Measurements from ENCODE around the gene COA6.

DNA sequence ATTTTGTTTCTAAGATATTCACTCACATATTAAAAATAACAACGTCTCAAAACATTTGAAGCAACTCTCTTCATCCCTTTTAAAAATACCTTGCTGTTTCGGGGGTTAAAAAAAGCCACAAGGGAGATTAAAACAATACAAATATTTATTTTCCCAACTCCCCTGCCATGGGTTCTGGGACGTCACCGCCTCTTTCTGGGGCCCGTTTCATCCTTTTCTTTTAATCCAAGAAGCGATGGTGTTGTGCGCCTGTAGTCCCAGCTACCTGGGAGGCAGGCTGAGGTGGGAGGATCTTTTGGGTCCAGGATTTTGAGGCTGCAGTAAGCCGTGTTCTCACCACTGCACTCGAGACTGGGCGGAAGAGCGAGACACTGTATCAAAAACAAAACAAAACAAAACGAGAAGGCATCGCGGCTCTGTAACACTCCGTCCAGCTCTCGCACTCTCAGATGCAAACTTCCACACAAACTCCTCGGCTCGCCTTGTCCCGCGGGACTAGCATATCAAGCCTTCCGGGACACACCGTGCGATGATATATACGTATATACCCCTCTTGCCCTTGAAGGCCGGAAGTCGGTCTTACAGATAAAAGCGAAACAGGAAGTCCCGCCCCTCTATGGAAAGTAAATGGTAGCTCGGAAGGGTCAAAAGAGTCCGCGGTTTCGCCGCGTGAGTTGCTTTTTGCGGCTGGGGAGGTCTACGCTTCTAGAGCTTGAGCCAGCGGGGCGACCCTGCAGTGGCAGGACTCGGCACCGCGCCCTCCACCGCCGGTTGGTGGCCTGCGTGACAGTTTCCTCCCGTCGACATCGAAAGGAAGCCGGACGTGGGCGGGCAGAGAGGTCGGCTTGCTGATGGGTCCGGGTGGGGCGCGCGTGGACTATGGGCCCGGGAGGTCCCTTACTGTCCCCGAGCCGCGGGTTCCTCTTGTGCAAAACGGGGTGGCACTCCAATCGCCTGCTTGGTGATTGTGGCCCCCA, at the start of gene COA6:
Gene COA6, plus strand, starts transcription at position 617 of the 977 bp plus-strand sequence.
- PRO-cap: bidirectional peak, plus-strand start at position 336 of the sequence, minus-strand start at position 353 of the sequence; bidirectional peak, plus-strand start at position 834 of the sequence, minus-strand start at position 497 of the sequence
- RAMPAGE, long total RNA: start-site peak on the minus strand centred at position 551 of the sequence, 74 bp wide, 69 and 32 reads in 2 replicates

- PRO-cap: no peak
- RAMPAGE, long total RNA: no peak
Observed at GRCh38 chr1:234530750-234531458, 51.9 kb upstream of the TARBP1 start.

DNA sequence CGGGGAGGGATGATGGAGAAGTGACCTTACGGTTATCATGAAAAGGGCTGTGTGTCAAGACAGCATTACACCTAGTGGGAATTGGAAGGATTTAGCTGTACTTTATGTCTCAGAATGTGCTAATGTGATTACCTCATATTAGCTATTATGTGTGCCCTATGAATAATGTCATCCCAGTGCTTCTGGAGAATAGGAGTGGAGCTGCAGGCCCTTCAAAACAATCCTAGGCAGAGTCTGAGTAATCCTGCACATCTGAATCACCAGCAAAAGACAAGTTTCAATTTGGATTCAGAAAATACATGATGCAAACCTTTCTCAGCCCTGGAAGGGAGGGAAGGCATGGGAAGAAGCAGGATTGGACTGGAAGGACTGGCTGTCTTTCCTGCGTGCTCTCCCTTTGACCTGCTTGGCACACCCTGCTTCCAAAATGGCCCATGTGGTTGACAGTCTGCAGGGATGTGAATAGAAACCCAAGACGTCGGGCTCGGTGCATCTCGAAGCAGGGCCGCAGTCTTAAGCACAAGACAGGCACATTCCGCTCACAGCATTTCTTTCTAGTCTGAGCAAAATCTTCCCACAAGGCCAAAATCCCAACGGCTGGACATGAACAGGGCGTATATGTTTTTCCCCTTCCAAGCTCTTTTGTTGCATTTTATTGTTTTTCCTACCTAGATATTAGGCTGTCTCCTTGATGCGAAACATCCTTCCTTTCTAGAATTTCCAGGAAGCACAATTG, 54.2 kb upstream of the TARBP1 start:
- PRO-cap: no peak
- RAMPAGE, long total RNA: no peak

GRCh38 chr1:234537470-234538411, 58.8 kb upstream of the TARBP1 start:
- PRO-cap: no peak
- RAMPAGE, long total RNA: no peak

DNA sequence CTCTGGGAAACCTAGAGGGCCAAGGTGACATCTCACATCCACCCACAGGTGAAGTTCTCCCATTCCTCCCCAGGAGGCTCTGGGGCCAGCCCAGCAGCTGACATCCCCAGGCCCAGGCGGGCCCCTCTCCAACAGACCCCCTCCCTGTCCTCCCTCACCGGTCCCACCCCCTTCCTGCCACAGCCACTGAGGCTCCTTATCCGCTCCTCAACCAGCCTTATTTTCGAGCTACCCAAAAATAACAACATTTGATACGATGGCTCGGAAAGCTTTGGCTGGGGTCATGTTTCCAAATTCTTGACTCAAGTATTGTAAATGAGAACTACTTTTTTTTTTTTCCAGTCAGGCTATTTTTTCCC, 27.4 kb downstream of the IRF2BP2 start:
- PRO-cap: no peak
- RAMPAGE, long total RNA: no peak

DNA sequence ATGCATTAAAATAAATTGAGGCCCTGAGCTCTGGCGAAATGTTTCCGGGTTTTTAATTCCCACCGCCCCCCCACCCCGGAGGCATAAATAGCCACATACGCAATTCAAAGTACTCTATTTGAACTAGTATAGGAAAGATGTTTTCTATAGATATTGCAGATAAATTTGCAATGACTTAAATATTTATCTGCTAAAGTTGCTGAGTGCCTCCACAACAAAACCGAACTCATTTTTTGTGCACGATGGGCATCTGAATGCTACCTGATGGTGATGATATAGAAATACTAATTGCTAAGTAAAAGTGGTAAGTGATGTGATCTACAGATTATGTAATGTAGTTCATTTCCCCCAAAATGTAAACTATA, 8.6 kb downstream of the IRF2BP2 start:
- PRO-cap: no peak
- RAMPAGE, long total RNA: no peak

DNA sequence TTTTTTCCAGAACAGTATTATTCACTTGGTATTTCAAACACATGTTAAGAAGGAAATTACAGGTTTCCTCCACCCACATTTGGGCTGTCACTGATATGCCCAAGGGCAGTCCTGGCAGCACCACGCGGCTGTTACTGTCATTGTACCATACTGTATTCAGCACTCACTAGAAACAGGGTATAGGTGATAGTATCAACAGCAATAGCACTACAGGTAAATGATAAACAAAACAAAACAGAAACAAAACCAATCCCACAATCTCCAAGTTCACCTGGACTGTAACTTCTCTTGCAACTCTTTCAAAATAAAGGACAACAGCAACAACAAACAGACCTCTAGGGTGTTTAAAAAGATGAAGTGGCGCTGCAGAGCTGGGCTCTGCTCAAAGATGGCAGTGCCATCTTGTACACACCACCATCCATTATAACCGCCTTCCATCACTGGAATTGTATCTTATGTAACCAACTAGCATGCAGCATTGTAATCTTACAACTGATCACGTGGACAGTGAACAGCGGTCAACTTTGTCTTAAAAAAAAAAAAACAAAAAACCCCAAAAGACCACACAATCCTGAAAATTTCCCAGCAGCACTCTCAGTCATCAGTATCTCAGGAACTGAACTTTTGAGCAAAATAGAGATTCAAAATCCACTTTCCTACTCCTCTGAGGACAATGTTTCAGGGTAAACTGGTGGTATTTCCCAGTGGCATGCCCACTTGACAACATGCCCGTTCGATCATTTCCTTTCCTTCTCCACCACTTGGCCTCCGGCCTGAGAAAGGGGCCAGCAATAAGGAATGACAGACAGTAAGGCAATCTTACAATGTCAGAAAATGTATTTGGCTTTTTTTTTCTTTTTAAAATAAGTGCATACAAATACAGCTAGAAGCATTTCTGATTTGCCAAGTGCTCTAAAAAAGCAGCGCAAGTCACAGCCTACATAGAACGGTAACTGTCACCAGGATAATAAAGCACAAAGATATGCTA, 3.8 kb downstream of the IRF2BP2 start:
- PRO-cap: unidirectional peak, minus-strand start at position 396 of the sequence
- RAMPAGE, long total RNA: no peak

DNA sequence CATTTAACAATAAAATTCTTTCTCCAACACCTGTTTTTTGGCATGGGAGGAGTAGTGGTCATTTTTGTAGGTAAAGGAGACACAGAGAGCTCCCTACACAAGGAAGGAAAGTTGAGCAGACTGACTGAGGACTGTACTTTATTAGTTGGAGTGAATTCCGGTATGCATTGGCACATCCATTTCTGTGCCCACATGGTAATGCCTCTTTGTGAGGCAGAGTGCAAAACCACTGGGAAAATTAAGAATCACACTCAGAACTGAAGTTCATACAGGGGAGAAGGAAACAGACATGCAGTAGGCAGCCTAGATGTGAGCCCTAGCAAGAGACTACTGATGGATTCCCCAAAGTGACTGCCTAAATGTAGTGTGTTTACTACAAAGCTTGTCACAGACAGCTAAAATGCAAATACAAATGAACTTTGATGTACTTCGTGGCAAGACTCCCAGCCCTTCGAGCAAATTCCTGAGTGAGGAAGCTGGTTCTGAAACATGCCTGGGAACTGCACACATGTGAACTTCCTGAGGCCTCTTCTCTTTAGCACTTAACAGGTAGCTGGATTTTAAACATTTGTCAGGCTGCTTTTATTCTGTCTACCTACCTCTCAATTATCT, 6.5 kb upstream of the IRF2BP2 start:
- PRO-cap: no peak
- RAMPAGE, long total RNA: no peak

- PRO-cap: no peak
- RAMPAGE, long total RNA: no peak
Observed at GRCh38 chr1:234658112-234658700, 48.2 kb upstream of the IRF2BP2 start.

DNA sequence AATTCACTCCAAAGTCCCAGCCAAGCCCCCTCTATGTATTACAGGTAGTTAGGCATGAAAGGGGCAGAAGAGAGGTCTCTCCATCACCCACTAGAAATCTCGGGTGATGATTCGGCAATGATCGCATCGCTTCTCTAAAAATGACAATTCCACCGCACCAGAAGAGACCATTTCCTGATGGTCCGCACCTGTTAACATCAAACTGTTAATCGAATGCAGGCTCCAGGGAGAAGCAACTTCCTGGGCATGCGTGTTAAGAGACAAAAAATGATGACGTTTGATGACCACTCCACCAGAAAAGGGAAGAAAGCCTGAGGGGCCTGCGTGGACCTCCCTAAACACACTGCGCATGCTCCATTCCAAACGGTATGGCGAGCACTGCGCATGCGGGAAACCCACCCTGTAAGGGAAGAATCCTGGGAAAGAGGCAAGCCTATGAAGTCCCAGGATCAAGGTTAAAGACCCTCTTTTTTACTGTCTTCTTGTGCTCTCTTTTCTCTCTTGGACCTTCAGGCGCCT, 50.0 kb upstream of the IRF2BP2 start:
- PRO-cap: no peak
- RAMPAGE, long total RNA: no peak

DNA sequence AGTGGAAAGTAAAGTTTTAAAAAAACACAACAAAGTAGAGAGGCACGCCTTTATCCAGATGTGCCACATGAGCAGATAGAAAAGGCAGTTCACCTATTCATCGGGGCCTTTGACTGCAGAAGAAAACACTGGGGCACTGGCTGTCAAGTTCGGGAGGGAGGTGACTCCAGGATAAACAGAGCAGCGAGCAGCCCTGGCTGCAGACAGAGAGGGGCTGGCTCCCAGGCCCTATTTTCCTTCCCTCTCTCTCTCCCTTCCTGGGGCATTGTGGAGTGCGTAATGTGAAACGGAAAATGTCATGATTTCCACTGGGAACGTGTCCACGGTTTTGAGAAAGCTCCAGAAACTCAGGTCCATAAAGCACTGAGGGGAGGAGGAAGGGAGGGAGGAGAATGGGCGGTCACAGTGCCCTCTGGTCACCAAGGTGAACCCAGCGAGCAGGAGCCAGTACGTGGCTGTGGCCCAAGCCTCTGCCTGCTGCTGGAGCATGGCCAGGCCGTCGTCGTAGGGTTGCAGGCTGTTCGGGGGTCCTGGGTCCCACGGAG, 114.6 kb upstream of the IRF2BP2 start:
- PRO-cap: no peak
- RAMPAGE, long total RNA: no peak

- PRO-cap: no peak
- RAMPAGE, long total RNA: no peak
Observed at GRCh38 chr1:234726166-234727171, 116.5 kb upstream of the IRF2BP2 start.

- PRO-cap: no peak
- RAMPAGE, long total RNA: no peak
Observed at GRCh38 chr1:234911549-234912206, 217.0 kb downstream of the TOMM20 start.

- PRO-cap: no peak
- RAMPAGE, long total RNA: no peak
Observed at GRCh38 chr1:234957350-234958387, 171.0 kb downstream of the TOMM20 start.

DNA sequence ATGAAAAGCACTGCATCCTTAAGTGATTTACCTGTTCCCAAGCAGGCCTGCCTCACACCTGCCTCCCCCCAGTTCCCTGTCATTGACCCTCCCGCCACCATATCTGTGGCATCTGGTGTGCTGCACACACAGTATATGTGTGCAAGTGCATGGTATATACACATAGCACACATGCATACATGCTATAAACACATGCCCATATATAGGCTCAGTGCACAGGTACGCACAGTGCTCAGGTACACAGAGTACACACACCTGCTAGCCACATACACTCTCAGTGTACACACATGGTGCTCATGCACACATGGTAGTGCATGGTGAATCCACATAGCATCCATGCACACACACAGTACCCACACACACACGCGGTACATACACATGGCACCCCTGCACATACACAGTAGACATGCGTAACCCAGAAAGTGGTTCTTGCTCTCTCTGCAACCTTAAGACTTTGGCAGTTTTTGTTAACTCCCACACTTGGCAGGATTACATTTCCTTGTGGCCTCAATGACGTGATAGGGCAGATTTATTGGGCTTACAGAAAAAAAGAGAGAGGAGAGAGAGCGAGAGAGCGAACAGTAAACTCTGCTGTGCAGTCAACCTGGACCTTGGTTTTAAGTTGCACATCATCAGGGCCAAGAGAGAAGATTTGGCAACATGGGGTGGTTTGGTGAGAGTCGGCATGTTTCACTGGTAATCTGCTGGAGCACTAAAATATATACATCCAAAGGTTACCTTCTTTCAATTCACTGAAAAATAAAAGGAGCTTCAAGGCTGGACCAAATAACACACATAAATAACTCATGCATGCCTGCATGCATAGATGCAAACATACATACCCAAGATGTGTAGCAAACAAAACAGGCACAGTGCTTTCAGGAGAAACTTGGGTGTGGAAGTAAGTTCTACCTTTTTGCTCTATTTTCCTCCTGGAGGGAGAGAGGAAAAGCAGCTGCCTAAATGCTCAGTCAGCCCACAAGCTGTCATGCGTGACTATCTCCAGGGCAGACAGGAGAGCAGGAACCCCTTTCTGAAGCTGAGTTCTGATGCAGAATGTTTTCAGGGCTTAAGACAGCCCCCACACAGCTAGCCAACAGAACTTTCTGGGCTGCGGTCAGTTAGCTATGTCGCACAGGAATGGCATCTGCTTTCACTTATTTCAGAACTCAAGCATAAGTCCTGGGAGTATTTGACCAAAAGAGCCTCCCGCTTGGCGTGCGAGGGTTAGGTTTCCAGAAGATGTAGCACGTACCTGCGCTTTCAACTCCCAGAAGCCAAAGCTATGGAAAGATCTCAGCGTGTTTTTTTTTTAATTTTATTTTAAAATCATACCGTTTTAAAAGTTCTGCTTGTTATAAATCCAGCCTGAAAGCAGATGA, 166.4 kb downstream of the TOMM20 start:
- PRO-cap: bidirectional peak, plus-strand start at position 557 of the sequence, minus-strand start at position 456 of the sequence; bidirectional peak, plus-strand start at position 1,099 of the sequence, minus-strand start at position 1,142 of the sequence
- RAMPAGE, long total RNA: no peak

DNA sequence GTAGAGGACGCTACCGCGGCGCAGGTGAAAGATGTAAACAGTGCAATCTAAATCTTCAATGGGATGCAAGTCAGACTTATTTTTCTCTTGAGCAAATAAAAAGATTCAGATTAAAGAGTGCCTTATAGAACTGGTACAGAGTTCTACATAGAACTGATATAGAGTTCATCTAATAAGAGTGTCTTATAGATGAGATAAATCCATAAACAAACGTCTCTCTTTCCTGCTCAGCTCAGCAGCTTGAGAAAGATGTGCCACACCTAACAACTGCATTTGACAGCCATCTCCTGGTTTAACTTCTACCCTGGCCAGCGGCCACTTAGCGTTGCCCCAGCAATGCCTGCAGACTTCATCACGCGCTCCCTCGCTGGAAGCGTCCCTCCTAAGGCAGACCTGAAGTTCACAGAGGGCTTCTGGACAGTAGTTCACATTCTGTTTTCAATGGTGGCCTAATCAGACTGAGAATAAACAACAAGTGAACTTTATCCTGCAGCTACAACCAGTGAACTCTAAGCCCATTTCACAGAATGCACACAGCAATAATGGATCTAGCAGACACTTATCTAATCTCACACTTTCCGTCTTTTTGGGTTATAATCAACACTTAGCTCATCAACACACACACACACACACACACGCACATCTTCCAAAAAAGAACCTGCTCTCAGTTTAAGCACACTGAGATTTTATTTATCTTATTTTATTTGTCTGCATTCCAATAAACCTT, 164.4 kb downstream of the TOMM20 start:
- PRO-cap: no peak
- RAMPAGE, long total RNA: no peak

DNA sequence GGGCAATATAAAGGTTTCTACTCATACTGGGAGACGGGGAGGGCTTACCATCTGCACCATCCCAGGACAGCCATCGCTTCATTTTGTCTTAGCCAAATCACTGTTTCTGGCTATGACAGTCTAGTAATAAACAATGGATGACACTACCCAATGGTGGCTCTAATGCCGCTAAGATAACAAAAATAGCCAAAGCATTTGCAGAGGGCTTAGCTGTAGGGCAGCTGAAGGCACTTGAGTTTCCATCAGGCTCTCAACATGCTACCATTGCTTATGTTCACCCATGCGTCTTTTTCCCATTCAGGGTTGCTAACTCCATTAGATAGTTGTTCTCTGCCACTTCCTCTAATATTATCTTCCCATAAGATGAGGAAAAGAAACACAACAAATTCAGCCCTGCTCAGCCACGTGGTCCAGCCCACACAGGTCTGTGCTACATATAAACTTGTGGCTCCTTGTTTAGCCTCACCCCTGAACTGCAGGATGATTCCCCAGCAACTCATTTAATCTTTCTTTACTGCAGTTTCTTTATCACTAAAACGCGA, 159.6 kb downstream of the TOMM20 start:
- PRO-cap: no peak
- RAMPAGE, long total RNA: no peak

GRCh38 chr1:234986606-234987267, 141.9 kb downstream of the TOMM20 start:
- PRO-cap: no peak
- RAMPAGE, long total RNA: no peak

DNA sequence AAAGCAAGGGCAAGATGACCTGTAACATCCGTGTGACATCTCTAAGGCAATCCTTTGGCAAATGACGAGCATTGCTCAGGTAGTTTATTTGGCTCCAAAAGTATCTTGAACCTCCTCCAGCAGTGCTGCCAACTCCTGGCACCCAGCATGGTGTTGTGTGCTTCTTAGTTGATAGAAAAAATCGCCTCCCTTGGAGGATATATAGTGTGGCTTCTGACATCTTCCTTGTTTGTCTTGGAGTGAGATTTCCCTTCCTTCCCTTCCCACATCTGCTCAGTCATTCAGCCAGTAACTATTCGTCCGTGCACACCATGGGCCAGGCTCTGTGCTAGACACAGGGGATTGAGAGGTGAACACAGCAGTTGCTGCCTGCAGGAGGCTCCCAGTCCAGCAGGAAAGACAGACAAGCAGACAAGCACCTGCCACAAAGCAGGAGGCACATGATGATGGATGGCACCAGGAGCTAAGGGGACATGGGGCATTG, 121.7 kb downstream of the TOMM20 start:
- PRO-cap: no peak
- RAMPAGE, long total RNA: no peak

- PRO-cap: no peak
- RAMPAGE, long total RNA: no peak
Observed at GRCh38 chr1:235012414-235013106, 116.1 kb downstream of the TOMM20 start.

Measured in OCI-LY7 (cell line).